ENCODE measurements around the genes RPL22 and GPR153.

- RRBS, 2 experiments, result no CpG with 5 or more reads among the region's 24 CpGs
These were observed 25.1 kb downstream of the NPHP4 start for GRCh38 chr1:5966837-5967755.

- RRBS, 2 experiments, result no CpG with 5 or more reads among the region's 12 CpGs
These were observed 14.7 kb upstream of the NPHP4 start for GRCh38 chr1:6006870-6007293.

GRCh38 chr1:6045272-6045750 lies 377 bp upstream of the KCNAB2 start:
- RRBS, 2 experiments, result no CpG with 5 or more reads among the region's 12 CpGs

DNA sequence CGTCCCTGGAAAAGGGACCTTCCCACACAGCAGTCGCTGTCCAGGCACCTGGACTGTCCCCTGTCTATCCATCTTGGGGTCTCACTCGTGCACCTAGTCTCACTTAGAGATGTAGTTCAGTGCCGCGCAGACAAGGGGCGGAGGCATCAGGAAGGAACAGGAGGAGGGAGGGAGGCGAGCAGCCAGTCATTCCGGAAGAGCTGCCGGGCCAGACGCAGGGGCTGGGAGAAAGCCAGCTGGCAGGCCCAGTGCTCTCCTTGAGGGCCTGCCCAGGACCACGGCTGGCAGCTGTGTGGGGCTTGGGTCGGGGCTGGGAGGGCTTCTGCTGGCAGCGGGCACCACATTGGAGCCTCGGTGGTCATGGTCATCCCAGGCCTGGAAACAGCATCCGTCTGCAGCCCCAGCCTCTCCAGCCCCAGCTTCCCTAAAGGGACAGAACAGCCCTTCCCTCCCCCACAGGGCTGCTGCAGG lies 12.9 kb downstream of the KCNAB2 start:
- RRBS, 2 experiments, result no CpG with 5 or more reads among the region's 15 CpGs

DNA sequence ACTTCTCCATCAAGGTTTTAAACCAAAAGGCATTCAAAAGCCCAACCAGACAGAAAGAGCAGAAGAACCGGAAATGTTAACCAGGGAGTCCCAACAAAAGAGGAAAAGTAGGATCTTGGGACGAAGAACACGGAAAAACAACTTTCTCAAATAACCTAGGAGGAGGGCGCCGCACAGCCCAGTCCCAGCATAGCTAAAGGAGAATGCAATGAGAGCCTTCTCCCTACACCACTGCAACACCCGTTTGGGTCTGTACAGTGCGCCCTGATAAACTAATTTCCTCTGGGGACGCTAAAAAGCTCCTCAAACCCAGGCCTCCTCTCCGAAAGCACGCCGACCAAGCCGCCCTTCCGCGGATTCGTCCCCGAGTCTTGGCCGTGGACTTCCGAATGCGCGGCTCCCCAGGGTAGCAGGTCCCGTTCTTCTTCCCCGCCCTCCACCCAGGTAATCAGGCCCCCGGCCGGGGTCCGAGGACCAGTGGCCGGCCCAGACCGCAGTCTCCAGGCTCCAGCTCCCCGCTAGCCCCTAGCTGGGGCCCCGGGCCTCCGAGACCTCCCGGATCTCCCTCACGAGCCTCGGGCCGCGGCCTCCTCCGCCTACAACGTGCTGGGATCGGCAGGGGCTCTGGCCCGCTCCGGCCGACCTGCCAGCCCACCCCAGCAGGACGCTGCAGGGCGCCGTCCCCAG lies 456 bp downstream of the RPL22 start:
- RRBS, 2 experiments, result under 1 to 2% methylated on average over 17 of the region's 44 CpGs

- RRBS, 2 experiments, result 2 to 5% methylated on average over 2 of the region's 36 CpGs
These were observed at the start of gene RPL22 for GRCh38 chr1:6199483-6200205. TSS of gene RPL22 (minus strand) at chr1:6199595.

DNA sequence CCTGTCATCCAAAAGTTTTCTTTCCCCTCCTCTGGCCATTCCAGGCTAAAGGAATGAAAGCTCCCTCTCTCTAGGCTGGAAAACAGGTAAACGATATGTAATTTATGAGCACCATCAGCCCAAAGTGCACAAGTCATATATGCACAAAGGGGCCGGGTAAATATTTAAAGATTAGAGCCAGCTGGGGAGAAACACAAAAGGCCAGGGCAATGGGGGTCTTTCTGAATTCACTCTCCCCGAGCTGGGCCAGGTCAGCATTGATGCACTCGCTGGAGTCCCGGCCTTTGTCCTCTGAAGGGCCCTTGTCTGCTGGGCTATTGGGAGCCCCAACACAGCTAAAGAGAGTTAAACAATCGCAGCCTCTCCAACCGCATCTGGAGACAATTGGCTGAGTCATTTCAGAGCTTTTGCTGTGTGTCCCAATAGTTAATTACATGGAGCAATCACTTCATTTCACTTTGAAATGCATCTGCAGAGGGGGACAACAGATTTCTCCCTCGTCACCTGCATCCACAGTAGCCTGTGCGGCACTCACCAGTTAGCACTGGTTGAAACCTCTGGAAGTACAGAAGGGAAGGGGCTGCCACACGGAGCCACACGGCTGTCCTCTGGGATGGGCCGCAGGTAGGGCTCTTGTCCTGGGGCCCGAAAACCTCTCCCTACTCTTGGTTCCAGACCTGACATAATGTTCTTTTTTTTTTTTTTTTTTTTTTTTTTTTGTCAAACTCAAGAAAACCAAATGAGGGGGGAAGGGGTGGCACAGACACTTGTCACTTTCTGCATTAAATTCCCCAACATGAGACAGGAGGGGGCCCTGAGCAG lies 3.6 kb upstream of the HES3 start:
- RRBS, 2 experiments, result no CpG with 5 or more reads among the region's 13 CpGs

GRCh38 chr1:6260962-6262110 lies at the start of gene GPR153:
TSS of gene GPR153 (minus strand) at chr1:6261098.
- RRBS, 2 experiments, result 21 to 26% methylated on average over 28 to 30 of the region's 94 CpGs

- RRBS, 2 experiments, result no CpG with 5 or more reads among the region's 6 CpGs
These were observed 59.3 kb downstream of the ACOT7 start for GRCh38 chr1:6334315-6334611.

DNA sequence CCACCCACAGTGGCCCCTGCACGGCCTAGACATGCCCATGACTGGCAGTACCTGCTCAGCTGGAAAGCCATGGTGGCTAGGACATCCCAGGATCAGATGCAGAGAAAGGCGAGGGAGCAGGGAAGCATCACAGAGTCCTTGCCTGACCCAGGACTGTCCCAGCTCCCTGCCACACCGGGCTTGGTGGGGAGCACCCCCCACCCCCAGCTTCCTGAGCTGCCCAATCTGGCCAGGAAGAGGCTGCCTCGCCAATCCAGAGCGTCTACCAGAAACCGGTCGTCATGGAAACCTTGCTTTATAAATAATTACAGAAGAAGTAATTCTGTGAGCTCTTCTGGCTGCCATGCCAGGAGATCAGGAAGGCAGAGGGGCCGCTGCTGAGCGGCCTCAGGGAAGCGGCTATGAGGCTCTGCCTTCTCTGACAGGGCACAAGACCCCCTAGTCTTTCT lies 34.8 kb downstream of the ACOT7 start:
- RRBS, 2 experiments, result 78% methylated on average over 4 of the region's 10 CpGs; no CpG with 5 or more reads in 1 of the 2 experiments

DNA sequence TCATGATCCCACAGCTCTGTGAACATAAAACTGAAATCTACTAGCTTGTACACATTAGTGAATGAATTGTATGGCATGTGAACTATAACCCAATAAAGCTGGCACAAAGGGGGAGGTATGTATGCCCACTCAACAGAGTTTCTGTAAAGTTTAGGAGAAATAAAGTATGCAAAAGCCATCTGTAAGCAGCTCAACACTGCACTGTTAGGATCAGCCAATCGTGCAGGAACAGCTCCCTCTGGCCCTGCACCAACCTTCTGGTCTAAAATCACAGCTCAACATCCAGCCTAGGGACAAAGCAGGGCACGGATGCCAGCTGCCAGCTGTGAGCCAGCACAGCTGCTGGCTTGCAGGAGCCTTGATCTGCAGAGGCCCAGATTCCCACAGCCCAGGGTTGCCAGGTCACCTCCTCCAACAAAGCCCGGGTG lies 8.7 kb downstream of the ACOT7 start:
- RRBS, 2 experiments, result no CpG with 5 or more reads among the region's 3 CpGs

GRCh38 chr1:6414216-6414789 lies 5.4 kb downstream of the HES2 start:
- RRBS, 2 experiments, result 85% methylated on average over 2 of the region's 22 CpGs

GRCh38 chr1:6440227-6441233 lies 16.0 kb downstream of the ESPN start:
- RRBS, 2 experiments, result no CpG with 5 or more reads among the region's 103 CpGs

DNA sequence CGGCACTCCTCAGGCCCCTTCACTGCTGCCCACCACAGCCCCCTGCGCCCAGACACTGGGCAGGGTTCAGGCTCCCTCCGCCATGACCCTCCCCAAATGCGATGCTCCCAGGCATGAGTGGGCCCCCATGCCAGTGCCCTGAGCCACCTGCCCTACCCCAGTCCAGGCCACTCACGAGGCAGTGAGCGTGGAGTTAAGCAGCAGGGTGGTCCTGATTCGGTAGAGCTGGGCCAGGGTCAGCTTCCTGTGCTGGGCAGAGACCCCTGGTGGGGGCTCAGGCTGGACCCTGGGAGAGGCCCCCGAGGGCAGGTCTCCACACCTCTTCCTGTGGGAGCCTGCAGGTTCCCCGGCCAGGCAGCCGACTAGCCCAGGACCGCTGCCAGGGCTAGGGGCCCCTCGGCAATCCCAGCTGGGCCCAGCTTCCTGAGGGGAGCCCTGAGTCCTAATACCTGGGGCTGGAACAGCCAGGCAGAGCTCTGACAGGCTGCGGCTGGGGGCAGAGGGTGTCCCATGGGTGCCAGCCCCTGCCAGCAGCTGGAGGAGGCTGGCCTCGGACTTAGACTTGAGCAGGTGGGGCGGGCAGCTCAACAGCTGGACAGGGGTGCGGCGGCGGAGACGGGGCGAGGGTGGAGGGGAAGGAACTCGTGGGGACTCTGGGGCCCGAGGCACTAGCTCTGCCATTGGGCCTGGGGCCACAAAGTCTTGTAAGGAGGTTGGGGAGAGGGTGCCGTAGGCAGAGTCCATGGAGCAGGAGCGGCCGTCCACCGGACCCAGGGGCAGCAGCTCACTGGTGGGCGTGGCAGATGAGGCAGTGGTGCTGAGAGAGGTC lies 1.9 kb upstream of the TNFRSF25 start:
- RRBS, 2 experiments, result no CpG with 5 or more reads among the region's 27 CpGs

DNA sequence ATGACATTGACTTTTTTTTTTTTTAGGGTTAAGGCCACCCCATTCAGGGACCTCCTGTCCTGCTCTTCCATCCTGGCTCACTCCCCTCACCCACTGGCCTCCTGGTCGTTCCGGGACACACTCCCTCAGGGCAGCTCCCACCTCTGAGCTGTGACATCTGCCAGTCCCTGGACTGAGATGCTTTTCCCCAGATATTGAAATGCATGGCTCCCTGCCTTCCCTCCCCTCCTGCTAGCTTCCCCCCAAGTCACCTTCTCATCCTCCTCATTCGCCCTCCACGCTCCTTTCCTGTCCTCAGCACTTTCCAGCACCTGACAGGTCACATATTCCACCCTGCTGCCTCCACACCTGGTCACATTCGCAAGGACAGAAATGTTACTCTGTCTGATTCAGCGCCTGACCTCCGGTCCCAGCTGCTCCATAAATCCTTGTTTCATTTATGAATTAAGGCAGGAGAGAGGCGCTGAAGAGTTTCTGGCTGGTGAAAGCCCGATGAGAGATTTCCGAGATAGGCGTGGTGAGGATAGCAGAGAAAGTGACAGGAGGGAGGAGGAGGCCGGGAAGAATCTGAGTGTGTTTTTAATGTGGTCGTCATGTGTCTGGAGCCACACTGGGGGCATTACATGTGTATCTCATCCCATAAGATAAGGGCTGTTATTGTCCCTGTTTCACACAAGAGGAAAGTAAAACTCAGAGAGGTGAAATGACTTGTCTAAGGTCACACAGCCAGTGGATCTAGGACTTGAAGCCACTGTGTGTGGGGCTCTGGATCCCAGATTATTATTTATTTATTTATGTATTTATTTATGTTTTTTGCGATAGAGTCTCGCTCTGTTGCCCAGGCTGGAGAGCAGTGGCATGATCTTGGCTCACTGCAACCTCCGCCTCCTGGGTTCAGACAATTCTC lies 9.3 kb downstream of the PLEKHG5 start:
- RRBS, 2 experiments, result no CpG with 5 or more reads among the region's 16 CpGs

DNA sequence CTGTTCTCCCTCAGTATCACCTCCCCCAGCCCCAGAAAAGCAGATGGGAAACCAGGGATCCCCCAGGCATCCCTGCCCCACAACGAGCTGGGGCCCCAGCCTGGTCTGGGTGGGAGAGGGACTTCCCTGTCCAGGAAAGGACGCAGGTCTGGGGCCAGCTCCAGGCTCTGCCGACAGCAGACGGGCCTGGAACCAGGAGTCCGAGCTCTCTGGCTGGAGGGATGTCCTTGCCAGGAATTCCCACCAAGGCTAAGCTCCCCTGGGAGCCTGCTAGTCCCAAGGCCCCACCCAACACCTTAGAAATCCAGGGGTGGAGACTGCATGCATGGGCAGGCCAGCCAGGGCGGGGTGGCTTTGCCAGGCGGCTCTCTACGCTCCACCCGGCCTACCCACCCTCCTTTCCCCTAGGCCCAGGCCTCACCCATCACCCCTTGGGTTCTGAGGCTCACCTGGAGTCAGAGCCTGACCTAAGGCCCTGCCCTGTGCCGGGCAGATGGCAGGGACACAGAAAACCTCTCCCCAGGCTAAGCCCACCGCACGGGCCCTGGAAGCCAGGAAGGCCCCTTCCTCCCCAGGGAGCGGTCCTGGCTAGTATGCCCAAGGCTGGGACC lies 2.5 kb downstream of the PLEKHG5 start:
- RRBS, 2 experiments, result 45 to 50% methylated on average over 1 to 2 of the region's 13 CpGs

- RRBS, 2 experiments, result 1% methylated on average over 19 to 21 of the region's 67 CpGs
These were observed 997 bp downstream of the PLEKHG5 start for GRCh38 chr1:6490228-6491111.

- RRBS, 2 experiments, result no CpG with 5 or more reads among the region's 7 CpGs
These were observed 1.7 kb upstream of the PLEKHG5 start for GRCh38 chr1:6493072-6493597.

DNA sequence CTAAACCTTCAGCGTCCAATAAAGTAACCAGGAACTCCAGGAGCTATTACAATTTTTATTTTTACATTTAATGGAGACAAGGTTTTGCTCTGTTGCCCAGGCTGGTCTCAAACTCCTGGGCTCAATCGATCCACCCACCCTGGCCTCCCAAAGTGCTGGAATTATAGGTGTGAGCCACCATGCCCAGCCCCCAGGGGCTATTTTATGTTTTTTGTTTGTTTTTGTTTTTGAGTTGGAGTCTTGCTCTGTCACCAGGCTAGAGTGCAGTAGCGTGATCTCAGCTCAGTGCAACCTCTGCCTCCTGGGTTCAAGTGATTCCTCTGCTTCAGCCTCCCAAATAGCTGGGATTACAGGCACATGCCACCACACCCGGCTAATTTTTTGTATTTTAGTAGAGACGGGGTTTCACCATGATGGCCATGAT lies 3.0 kb downstream of the ZBTB48 start:
- RRBS, 2 experiments, result no CpG with 5 or more reads among the region's 5 CpGs

DNA sequence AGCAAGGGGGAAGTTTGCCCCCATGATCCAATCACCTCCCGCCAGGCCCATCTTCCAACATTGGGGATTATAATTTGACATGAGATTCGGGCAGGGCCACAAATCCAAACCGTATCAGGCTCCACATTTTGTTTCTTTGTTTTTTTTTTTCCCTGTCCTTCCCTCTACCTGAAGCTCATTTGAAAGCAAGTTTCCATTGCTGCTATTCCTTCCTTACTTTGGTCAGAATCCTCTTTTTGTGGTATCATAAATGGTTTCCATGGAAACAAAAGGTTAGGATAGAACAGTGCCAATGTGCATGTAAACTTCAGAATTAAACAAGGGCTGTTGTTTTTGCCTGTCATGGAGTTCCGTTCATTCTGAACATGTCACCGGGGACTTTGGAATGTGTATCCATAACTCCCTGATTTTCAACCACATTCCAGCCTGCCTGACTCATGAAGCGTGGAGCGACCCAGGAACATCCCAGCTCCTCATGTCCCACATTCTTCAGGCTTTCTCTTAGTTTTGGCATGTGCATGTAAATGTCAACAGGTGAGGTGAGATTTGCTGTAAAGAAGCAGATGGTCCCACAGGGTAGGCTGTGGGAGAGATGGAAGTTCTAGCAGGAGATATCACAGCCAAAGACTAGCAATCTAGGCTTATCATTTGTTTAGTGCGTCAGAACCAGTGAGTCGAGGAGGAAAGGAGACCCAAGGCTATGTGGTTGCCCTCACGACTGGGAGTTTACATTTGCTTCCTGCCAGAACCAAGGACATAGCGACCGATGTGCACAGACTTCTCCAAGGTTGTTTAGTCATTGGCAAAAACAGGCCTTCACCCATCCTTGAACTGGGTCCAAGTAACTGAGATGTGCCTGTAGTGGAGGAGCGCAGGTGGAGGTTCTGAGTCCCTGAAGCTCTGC lies 23.0 kb upstream of the DNAJC11 start:
- RRBS, 2 experiments, result no CpG with 5 or more reads among the region's 13 CpGs

Measured in LNCaP clone FGC (cell line).